ENCODE measurements around a stretch of chr21.

GRCh38 chr21:35256443-35257068 is 207.5 kb upstream of the RUNX1 start:
- RRBS: no CpG with 5 or more reads among the region's 10 CpGs

- RRBS: no CpG with 5 or more reads among the region's 2 CpGs
Measured at GRCh38 chr21:35257288-35257810, 208.2 kb upstream of the RUNX1 start.

DNA sequence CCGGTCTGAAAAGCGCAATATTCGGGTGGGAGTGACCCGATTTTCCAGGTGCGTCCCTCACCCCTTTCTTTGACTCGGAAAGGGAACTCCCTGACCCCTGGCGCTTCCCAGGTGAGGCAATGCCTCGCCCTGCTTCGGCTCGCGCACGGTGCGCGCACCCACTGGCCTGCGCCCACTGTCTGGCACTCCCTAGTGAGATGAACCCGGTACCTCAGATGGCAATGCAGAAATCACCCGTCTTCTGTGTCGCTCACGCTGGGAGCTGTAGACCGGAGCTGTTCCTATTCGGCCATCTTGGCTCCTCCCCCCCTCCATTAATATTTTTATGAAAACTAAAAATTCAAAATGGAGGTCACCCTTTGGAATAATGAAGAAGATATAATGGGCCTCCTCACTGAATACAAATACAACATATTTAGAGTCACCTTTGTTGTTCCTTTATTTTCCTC is 450.4 kb upstream of the RUNX1 start:
- RRBS: no CpG with 5 or more reads among the region's 21 CpGs

- RRBS: no CpG with 5 or more reads among the region's 8 CpGs
Measured at GRCh38 chr21:35849979-35850613, 210.2 kb downstream of the SETD4 start.

GRCh38 chr21:36141333-36142054 is 6.6 kb downstream of the CBR3 start:
- RRBS: no CpG with 5 or more reads among the region's 9 CpGs

GRCh38 chr21:36187852-36188154 is 31.2 kb downstream of the DOP1B start:
- RRBS: no CpG with 5 or more reads among the region's 3 CpGs

DNA sequence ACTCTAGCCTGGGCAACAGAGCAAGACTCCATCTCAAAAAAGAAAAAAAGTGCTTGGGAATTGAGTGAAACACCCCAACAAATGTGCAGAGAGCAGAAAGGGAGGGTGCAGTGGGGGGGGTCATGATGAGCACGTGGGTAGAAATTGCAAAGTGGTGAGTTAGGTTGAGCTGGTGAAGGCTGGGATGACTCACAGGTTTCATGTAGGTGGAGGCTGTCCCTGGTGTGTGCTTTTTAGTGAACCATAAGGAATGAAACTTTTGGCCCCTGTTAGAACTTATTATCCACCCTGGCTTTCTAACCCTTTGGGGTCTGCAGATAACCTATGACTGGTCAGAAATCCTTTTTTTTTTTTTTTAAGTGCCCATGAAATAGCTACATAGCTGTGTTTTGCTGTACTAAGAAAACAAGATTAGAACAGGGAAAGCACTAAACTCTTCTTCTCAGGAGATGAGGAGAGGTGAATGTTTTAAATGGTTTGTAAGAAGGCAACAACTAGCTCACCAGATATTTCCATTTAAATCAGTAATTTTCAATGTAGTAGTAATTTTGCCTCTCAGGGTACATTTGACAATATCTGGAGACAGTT is 47.0 kb downstream of the DOP1B start:
- RRBS: no CpG with 5 or more reads among the region's 1 CpG

GRCh38 chr21:36479284-36479864 is 548 bp downstream of the CLDN14 start:
- RRBS: 17% methylated on average over 4 of the region's 18 CpGs

DNA sequence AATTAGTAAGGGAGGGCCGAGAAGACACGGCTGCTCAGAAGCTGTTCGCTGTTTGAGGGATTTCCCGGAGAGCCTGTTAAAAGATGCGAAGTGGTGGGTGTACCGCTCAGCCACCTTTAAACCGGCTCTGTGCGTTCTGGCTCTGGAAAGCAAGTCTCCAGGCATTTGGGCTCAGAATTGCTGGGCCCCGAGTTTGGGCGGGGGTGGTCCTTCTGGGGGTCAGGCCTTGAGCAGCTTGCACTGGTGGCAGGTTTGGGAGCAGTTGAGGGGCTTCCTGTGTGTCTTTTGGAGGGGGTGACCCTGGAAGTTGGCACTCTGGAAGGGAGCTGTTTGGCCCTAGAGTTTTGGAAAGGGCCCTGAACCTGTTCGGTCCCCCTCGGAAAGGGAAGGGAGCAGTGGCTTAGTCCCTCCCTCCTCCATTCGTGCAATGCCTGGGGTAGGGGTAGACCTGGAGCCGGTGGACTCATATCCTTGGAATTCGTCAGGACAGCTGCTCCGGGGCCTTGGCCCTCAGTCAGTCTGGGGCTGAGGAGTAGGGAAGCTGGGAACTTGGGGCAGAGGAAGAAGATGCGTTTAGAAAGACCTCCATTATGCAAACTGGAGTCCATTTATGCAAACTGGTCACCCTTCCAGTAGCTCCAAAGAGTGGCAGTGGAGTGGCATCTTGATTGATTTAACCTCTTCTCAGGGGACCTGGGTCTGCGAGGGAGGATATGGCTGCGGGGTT is 3.2 kb downstream of the SIM2 start:
- RRBS: 78% methylated on average over 4 of the region's 19 CpGs

- RRBS: no CpG with 5 or more reads among the region's 4 CpGs
Measured at GRCh38 chr21:36861850-36862626, 104.4 kb downstream of the HLCS start.

- RRBS: no CpG with 5 or more reads among the region's 8 CpGs
Measured at GRCh38 chr21:36889287-36889930, 77.1 kb downstream of the HLCS start.

DNA sequence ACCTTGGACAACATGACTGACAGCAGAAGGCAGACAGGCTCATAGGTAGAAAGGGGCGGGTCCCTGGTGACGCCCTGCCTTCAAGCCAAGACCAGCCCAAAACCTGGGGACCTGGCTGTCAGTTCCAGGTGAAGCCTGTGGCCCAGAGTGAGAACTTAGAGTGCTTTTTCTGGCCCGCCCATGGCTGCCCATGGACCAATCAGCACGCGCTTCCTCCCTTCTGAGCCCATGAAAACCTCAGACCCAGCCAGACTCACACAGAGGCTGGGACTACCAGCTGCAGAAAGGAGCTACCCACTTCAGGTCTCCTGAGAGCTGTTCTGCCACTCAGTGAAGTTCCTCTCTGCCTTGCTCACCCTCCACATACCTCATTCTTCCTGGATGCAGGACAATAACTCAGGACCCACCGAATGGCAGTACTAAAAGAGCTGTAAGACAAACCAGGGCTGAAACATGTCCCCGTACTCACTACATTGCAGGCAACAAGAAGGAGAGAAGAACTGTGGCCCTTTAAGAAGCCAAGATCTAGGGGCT is 7.0 kb downstream of the HLCS start:
- RRBS: no CpG with 5 or more reads among the region's 7 CpGs

DNA sequence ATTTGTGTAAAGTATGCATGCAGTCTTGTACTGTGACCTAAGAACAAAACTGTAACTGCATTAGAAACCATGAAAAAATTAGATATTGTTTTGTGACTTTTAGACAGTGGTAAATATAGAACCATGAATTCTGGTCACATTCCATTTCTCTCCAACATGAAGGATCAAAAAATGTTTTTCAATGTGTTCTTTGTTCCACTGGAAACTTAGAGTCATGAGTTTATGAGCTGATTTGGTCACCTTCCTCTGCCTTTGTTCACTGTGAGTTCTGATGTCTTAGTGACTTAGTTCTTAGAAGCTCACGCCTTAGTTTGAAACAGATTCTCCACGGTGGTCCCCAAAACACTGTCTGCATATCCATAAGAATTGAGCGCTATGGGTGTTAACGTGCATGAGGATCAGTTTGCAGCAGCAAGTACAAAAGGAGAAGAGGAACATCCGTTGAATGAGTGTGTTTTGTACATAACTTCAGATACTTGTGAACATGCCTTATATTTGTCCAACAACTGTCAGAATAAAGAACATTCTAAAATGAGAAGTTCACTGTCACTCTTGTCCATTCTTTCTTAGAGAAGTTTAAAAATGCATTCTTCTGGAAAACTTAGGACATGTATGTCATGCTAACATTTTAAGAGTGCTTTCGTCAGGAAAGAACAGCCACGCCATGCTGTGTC is 64.4 kb downstream of the VPS26C start:
- RRBS: no CpG with 5 or more reads among the region's 7 CpGs

DNA sequence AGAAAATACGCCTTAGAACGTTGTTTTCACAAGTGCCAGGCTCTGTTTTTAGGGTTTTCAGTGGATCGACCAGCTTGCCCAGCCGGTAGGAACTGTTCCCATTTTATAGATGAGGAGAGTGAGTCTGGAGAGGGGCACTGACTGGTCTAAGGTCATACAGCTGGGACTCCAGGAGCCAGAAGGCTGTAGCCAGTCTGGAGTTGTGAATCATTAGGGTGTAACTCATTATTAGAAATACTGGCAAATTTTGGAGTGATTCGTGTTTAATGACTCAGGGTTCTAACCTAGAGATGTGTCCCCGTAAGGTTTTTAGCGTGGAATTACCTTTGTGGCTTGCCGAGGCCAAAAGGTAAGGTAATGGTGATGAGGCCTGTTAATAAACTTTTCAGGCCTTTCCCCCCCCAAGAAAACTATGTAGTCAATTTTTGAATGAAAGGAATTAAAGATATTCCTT is 2.0 kb downstream of the DYRK1A start:
- RRBS: no CpG with 5 or more reads among the region's 8 CpGs

DNA sequence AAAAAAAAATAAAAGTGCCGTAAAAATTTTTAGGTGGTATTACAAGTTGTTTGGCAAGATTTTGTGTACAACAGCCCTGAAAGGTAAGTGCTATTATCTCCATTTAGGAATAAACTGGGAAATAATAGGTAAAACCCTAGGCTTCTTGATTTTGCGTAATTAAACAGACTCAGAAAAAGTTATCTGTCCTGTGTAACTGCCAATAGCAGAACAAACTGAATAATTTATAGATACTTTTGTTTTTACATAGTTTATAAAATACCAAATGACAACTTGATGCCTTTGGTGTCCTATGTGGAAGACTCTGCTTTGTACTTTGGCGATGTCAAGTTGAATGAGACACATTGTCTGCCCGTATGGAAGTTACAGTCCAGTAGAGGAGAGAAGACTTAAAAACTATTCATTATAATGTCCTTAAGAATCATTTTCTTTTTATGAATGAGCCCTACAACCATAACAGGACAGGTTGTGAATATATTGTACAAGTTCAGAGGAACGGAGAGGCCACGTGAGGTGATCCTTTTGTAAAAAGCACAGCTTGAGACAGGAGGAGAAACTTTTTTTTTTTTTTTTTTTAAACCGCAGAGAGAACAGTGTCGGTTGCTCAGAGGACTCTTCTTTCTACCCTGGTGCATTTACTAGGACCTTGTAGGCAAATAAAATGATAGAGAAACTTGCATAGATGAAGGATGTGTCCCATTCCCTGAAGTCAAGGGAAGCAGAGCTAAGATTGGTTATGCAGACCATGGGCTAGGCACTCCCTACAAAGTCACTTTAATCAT is 32.0 kb downstream of the DYRK1A start:
- RRBS: no CpG with 5 or more reads among the region's 8 CpGs

- RRBS: no CpG with 5 or more reads among the region's 3 CpGs
Measured at GRCh38 chr21:37425191-37426355, 59.0 kb downstream of the DYRK1A start.

GRCh38 chr21:37552942-37553339 is 186.4 kb downstream of the DYRK1A start:
- RRBS: no CpG with 5 or more reads among the region's 9 CpGs

DNA sequence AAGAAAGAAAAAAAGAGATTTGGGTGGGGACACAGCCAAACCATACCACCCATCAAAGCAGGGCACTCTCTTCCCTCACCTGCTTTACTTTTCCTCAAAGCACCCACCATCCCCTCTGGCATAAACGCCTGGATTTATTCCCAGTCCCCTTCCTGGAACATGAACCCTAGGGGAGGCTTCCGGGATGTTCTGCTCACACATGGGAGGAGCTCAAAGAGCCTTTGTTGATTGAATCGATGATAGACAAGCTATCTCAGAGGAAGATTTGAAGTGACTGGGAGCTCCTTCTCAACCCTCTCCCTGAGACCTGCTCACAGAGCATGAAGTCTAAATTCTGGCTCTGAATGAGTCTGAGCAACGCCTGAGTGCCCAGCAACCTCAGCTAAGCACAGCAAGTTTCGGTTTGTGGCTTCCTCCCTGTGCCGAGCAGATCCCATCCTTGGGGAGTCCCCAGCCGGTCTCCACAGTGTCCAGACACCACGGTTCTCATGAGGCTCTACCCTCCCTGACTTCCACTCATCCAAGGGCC is 190.6 kb downstream of the DYRK1A start:
- RRBS: no CpG with 5 or more reads among the region's 8 CpGs

DNA sequence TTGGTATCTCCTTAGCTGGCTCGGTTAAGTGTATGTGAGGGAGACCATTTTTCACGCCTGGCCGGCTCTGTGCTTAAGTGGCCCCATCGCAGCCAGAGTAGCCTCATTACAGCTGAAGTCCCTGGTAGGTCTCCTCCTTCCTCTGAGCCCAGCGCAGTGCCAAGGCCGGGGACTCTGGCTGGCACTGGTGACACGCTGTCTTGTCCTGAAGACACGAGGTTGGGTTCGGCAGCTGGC is 196.4 kb downstream of the DYRK1A start:
- RRBS: 96% methylated on average over 4 of the region's 9 CpGs

- RRBS: no CpG with 5 or more reads among the region's 6 CpGs
Measured at GRCh38 chr21:37886580-37887102, 29.6 kb downstream of the KCNJ6 start.

Data from epithelial cell of esophagus (primary cell).